GM23248 (cell line): ENCODE results near the gene CBARP.

DNA sequence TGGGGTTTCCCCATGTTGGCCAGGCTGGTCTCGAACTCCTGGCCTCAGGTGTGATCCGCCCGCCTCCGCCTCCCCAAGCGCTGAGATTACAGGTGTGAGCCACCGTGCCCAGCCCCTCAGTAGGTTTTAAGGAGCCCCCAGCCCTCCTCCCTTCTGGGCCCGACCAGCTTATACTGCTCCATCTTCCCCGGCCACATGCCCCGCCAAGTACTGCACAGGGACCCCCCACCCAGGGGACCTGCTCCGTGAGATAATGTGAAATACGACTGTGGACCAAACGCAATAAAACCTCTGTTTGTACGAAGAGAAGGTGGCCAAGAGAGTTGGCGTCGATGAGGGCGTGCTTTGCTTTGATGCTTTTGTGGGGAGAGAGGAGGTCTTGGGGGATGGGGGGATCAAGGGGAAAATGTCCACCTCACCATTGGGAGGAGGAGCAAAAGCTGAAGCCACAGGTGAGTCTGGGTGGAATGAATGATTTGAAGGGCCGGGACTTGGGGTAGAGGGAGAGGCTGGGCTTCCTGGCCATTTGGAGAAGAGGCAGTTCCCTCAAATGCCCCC, 1.1 kb upstream of the ABCA7 start:
- RAMPAGE, long total RNA: no peak

GRCh38 chr19:1041587-1042873, 2.1 kb downstream of the ABCA7 start:
- RAMPAGE, long total RNA: no peak

DNA sequence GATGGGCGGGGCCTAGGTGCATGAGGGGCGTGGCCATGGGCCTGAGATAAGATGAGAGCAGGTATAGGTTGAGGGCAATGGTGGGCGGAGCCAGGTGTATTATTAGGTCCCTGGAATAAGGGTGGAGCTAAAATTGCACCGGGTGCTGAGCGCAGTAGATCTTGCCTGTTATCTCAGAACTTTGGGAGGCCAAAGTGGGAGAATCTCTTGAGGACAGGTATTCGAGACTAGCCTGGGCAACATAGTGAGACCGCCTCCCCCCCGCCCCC, 5.4 kb downstream of the ABCA7 start:
- RAMPAGE, long total RNA: no peak

DNA sequence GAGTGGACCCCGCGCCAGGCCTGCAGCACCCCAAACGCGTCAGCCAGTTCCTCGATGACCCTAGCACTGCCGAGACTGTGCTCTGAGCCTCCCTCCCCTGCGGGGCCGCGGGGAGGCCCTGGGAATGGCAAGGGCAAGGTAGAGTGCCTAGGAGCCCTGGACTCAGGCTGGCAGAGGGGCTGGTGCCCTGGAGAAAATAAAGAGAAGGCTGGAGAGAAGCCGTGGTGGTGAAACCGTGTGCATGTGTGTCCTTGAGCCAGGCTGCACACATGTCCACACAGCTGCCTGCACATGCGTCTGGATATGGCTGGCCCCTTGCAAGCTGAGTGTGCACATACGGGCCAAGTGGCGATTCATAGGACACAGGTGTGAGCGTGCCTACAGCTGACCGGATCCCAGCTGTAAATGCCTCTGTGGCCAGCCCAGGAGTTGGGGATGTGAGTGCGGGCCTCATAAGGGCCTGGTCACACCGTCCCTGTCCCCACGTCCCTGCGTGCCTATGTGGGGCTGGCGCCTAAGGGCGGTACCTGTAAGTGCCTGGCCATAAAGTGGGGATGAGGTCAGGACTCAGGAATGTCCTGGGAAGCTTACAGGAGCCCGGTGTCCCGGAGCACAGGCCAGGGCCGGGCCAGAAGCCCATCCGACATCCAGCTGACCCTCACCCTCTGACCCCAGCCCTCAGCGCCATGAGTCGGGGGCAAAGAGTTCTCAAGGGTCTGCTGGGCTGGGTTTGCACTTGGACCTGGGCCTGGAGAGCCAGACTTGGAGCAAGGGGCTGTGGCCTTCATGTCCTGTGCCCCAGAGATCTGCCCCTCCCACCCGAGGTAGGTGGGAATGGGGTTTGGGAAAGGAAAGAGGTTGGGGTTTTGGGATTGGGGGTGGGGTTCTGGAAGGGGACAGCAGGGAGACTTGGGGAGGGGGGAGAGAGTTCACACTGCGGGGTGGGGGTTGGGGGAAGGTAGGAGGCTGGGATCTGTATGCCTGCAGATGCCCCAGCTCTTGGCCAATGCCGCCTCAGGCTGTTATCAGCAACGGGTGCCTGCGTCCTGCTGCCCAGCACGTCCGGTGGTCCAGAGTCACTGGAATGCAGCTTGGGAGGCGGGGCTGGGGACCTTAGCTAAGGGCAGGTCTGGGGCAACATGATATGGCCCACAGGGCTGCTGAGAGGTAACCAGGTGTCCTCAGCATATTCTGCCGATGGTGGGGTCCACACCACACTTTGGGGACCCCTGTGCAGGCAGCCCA, 1.2 kb upstream of the ARHGAP45 start:
- RAMPAGE, long total RNA: no peak

DNA sequence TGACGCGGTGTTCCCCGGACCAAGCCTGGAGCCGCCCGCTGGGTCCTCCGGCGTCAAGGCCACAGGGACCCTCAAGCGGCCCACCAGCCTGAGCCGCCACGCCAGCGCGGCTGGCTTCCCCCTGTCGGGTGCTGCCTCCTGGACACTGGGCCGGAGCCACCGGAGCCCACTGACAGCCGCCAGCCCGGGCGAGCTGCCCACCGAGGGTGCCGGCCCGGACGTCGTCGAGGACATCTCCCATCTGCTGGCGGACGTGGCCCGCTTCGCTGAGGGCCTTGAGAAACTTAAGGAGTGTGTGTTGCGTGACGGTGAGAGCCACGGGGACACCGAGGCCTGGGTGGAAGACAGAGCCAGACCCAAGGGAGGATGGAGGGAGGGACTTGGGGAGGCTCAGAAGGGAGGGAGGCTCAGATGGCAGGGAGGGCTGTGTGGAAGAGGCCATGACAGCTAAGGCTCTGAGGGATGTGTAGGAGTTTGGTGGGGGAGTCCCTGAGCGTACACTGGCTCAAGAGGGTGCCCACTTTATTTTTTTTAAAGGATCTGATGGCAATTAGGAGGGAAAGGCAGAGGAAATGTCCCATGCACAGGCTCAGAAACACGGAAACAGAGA, 1.6 kb downstream of the ARHGAP45 start:
- RAMPAGE, long total RNA: no peak

- RAMPAGE, long total RNA: no peak
Observed at GRCh38 chr19:1088548-1089532, 6.3 kb downstream of the POLR2E start.

DNA sequence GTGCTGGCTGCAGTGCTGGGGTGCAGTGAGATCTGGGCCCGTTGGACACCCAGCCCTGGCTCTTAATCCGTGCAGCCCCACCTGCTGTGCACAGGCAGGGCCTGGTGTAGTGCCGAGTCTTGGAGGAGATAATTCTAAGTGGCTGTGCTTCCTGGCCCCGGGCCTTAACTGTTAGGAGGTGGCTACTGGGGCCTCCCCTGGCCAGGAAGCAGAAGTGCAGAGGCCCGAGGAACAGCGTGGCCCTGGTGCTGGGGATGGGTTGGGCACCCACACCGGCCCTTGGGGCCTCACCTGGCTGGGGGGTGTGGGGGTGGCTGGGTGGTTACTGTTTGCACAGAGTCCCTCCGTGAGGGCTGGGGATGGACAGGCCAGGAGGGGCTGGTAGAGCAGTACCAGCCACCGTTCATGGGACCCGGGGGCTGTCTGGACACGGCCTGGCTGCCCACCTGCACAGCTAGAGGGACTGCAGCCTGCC, 3.2 kb downstream of the GPX4 start:
- RAMPAGE, long total RNA: no peak

- RAMPAGE, long total RNA: no peak
Observed at GRCh38 chr19:1163068-1163732, 10.9 kb downstream of the SBNO2 start.

GRCh38 chr19:1169675-1170764, 4.0 kb downstream of the SBNO2 start:
- RAMPAGE, long total RNA: no peak

GRCh38 chr19:1171209-1171673, 2.8 kb downstream of the SBNO2 start:
- RAMPAGE, long total RNA: no peak

DNA sequence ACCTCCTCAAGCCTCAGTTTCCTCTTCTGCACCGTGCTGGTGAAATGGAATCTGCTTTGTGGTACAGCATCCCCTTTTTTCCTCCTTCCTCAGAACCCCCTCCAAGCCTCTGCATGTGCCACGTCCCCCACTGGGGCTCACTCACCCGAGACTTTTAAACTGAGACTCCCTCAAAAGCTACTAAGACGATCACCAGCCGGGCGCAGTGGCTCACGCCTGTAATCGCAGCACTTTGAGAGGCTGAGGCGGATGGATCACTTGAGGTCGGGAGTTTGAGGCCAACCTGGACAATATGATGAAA, 349 bp upstream of the SBNO2 start:
- RAMPAGE, long total RNA: no peak

- RAMPAGE, long total RNA: no peak
Observed at GRCh38 chr19:1237688-1238503, at the start of gene CBARP. TSS of gene CBARP (minus strand) at chr19:1238005.

DNA sequence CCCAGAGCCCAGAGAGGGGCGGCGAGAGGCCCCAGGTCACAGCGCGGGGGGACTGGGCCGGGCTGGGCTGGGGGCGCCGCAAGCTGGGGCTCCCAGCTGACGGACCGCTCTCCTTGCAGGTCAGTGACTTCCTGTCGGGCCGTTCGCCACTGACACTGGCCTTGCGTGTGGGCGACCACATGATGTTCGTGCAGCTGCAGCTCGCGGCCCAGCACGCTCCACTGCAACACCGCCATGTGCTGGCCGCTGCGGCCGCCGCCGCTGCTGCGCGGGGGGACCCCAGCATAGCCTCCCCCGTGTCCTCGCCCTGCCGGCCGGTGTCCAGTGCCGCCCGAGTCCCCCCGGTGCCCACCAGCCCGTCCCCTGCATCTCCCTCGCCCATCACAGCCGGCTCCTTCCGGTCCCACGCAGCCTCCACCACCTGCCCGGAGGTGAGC, 5.7 kb downstream of the MIDN start:
- RAMPAGE, long total RNA: no peak

GRCh38 chr19:1261247-1261714, 7.9 kb upstream of the CIRBP start:
- RAMPAGE, long total RNA: no peak

DNA sequence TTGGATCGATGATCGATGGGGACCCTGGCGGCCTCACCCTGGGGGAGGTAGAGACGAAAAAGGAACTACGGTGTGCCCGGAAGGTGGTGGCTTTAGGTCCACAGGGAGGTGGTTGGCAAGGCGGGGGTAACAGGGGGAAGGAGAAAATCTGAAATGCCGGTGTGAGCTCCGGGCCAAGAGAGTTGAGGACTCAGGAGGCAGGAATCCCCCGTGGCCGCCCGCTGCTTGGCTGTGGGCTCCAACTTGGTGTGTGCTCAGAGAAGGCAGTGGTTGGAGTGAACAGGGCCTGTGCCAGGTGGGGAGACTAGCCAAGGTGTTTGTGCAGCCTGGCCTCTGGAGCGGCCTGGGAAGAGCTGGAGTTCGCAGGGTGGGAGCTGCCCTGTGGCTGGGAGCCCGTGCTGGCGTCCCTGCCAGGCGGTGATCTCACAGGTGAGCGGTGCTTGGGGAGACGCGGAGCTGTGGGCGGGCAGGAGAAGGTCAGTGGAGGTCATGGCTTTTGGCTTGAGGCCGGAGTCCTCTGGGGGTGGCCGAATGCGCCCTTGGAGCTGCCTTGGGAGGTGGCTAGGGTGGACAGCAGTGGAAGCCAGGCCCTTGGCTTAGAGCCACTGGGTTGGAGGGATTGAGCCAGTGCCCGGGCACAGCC, 7.3 kb upstream of the CIRBP start:
- RAMPAGE, long total RNA: no peak

- RAMPAGE, long total RNA: no peak
Observed at GRCh38 chr19:1269475-1270512, 662 bp downstream of the CIRBP start.

DNA sequence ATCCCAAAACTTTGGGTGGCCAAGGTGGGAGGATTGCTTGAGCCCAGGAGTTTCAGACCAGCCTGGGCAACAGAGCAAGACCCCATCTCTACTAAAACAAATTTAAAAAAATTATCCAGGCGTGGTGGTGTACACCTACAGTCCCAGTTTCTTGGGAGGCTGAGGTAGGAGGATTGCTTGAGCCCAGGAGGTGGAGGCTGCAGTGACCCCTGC, 1.3 kb downstream of the CIRBP start:
- RAMPAGE, long total RNA: no peak

DNA sequence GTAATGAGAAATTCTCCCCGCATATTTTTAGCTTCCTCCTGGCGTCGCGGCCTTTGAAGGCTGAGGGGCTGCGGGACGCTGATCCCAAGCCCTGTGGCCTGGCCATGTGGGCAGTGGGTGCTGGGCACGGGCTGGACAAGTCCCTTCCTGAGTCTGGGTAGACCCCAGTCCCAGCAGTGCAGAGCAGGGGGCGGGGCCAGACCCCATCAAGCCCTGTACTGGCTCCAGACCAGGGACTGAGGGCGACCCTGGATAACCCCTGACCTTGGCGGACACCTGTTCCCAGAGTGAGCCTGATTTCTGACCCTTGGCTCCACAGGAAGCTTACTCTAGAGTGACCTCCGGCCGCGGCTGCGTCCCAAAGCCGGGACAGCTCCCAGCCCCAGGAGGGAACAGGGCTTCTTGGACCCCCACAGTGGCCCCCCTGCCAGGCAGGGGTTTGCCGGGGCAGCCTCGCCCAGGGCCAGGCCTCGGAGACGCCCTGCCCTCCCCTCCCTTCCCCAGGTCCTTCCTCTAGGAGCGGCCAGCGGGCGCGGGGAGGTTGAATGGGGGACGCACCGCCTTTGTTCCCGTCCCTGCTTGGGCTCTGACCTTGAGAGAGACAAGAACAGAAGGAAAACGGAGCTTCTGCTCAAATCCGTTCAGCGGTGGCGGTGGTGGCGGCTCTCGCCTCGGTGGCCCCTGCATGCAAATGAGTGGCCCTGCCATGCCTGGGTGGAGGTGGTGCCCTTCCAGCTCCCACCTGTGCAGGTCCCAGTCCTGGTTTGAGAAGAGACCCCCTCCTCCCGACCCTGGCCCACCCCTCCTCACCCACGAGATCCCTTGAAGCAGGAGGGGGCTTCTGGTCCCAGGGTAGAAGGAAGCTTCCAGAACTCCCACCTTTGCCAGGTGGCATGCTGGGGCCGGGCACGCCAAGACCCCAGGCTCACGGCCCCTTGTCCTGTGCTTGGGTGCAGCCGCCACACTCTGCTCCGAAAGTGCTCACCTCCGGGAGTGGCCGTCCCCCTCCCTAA, 2.2 kb upstream of the EFNA2 start:
- RAMPAGE, long total RNA: no peak

DNA sequence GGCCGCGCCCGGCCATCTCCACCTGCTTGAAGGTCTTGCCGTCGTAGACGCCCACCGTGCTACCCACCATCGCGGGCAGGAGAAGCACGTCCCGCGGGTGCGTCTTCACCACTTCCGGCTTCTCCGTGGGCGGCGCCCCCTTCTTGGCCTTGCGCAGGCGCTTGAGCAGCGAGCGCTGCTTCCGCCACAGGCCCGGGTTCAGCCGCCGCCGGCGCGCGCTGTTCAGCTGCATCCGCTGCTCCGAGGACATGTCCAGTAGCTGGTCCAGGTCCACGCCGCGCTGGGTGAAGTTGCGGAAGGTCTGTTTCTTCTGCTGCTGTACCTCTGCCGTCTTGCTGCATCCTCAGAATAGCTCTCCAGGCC, 21.7 kb downstream of the EFNA2 start:
- RAMPAGE, long total RNA: no peak

GRCh38 chr19:1363642-1364155, 8.9 kb downstream of the PWWP3A start:
- RAMPAGE, long total RNA: no peak